H7 (cell line): ENCODE measurements around the gene CD37.

DNA sequence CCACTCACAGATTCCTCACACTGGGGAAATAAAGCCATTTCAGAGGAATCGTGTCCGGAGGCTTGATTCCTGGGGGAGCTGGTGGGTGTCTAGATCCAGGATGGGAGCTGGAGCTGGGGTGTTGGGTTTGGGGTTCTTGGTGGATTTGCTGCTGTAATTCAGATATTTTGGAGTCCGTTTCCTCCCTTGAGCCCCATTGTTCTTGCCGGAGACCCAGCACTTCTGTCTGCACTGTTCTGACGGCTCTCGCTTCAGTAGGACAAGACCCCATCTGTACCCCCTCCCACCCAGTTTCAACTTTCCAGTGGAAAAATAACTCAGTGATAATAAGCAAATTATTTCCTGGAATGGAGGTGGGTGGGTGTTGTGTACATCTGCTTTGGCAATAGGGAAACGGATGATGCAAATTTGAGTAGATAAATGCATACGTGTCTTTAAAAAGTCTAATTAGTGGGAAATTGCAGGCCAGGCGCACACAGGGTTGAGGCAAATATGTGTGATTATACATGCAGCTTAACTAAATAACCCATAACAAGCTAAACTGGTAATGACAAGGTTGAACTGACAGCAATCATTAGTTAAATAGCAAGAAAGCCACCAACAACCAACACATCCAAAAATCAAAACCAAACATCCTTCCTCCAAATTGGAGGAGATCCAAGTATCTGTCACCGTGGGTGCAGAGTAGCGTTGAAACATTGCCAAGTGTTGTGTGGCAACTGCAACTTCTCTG lies 54.4 kb downstream of the TRPM4 start:
- RAMPAGE, long total RNA: no peak

GRCh38 chr19:49334857-49336338 lies at the start of gene CD37:
CD37 (plus strand) TSS chr19:49335406.
- RAMPAGE, long total RNA: no peak

- RAMPAGE, long total RNA: no peak
Observed at GRCh38 chr19:49362871-49363244, 642 bp upstream of the TEAD2 start.

DNA sequence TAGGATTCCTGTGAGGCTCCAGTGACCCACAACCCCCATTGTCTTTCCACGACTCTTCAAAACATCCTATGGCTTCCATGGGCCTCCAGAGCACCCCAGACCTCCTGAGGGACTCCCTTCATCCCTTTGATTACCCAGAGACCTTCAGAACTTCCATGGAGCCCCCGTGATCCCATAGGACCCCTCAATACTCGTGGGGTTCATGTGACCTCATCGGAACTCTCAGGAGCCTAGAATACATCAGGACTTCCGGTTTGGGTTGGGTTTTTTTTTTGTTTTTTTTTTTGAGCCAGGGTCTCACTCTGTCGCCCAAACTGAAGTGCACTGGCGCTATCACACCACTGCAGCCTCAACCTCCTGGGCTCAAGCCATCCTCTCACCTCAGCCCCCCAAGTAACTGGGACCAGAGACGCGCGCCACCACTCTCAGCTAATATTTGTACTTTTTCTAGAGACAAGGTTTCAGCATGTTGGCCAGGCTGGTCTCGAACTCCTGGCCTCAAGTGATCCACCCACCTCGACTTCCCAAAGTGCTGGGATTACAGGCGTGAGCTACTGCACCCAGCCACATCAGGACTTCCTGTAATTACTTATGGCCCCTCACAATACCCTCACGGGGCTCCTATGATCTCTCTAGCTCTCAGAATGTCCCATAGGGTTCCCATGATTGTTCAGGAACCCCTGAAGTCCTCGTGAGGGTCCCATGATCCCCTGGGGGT lies 891 bp downstream of the ALDH16A1 start:
- RAMPAGE, long total RNA: no peak

GRCh38 chr19:49488744-49489217 lies 1.4 kb downstream of the RPL13A start:
- RAMPAGE, long total RNA: no peak

- RAMPAGE, long total RNA: no peak
Observed at GRCh38 chr19:49491729-49492400, 4.4 kb upstream of the RPS11 start.

DNA sequence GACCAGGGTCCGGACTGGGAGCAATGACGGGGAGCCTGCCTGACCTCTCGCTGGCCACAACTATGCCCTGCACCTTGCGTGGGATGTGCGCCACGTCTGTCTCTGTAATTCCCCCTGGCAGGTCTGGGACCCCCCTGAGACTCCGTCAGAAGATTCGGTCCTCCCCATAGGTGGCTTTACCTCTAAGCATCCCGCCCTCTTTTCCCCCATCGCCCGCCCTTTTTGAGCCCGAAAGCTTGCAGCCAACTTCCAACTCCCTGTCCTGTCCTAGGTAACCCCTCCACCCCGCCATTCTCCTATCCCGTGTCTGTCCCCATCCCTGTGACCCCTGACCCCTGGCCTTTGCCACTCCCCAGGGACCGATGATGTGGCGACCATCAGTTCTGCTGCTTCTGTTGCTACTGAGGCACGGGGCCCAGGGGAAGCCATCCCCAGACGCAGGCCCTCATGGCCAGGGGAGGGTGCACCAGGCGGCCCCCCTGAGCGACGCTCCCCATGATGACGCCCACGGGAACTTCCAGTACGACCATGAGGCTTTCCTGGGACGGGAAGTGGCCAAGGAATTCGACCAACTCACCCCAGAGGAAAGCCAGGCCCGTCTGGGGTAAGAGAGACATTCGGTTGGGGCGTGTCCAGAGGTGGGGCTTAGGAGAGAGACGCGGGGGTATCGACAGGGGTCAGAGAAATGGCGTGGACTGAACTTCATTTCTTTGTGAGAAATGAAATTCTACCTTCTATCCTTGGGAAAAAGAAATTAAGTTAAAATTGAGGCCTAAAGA lies 497 bp downstream of the RCN3 start:
- RAMPAGE, long total RNA: no peak

GRCh38 chr19:49546821-49547401 lies 19.1 kb downstream of the RCN3 start:
- RAMPAGE, long total RNA: no peak

- RAMPAGE, long total RNA: no peak
Observed at GRCh38 chr19:49556213-49557388, 23.8 kb downstream of the NOSIP start.

- RAMPAGE, long total RNA: no peak
Observed at GRCh38 chr19:49560287-49561382, 19.7 kb downstream of the NOSIP start.

- RAMPAGE, long total RNA: no peak
Observed at GRCh38 chr19:49571325-49571628, 9.1 kb downstream of the NOSIP start.

DNA sequence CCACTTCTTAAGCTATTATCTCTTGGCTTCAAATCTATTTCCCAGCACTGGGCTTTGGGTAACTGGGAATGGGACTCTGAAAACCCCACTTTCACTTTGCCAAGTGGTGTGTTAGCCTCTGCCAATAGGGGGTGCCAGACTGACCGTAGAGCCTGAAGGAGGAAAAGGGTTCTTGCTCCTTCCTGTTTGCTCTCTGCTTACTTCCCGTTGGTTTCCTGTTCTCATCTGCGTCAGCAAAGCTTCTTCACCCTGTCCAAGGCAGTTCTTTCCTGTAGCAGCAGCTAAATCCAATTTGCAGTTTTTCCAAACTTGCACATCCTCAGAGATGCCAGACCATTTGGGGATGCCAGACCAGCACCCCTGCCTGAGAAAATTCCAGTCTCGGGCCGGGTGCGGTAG lies 26.6 kb downstream of the CPT1C start:
- RAMPAGE, long total RNA: no peak

GRCh38 chr19:49808550-49809689 lies 4.2 kb downstream of the FUZ start:
- RAMPAGE, long total RNA: no peak

GRCh38 chr19:49838693-49839558 lies 20.8 kb downstream of the MED25 start:
- RAMPAGE, long total RNA: no peak

- RAMPAGE, long total RNA: no peak
Observed at GRCh38 chr19:49869540-49870403, 2.4 kb upstream of the PNKP start.

- RAMPAGE, long total RNA: no peak
Observed at GRCh38 chr19:49876401-49877221, 544 bp downstream of the AKT1S1 start.

GRCh38 chr19:50311828-50312675 lies 17.1 kb downstream of the KCNC3 start:
- RAMPAGE, long total RNA: no peak

DNA sequence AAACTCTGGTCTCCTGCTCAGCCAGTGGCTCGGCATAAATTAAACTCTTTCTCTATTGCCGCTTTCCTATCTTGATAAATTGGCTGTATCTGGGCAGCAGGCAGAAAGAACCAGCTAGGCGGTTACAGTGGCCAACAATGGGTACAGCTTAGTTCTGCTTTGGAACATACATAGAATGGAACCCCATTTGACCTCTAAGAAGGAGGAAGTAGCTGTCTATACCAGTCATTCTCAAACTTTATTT lies 11.8 kb upstream of the KCNC3 start:
- RAMPAGE, long total RNA: no peak

GRCh38 chr19:50347091-50347578 lies 18.0 kb upstream of the KCNC3 start:
- RAMPAGE, long total RNA: no peak

GRCh38 chr19:50384826-50385097 lies 615 bp downstream of the POLD1 start:
- RAMPAGE, long total RNA: no peak